ENCODE measurements around a stretch of chr12.

DNA sequence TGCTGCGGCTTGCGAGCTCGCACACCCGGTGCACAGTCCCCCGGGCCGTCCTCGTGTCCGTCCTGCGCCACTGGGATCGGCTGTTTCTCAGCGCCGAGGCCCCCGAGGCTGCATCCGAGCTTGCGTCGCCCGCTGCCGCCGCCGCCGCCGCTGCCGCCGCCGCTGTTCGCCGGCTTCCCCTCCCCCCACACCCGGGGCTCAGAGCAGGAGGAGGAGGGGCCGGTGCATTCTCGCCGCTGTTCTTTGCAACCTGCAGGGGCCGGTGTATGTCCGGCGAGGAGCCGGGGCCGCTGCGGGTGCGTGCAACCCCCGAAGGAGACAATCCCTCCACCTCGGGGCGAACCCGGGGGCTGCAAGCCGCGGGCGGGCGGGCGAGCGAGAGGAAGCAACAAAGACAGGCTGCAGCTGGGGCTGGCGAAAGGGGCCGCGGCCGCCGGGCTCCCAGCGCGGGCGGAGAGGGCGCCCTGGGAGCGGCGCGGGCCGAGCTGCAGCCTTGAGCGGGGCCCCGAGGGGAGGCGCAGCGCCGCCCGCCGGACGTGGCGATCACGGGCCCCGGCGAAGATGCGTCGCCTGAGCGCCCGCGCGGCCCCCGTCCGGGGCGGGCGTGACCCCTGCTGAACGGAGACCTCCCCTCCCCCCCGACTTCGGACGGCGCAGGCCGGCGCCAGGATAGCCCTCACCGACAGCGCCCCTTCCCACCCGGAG is 595 bp downstream of the FAM222A start:
- PRO-cap = no peak

- PRO-cap = no peak
These were observed 9.0 kb downstream of the FAM222A start for GRCh38 chr12:109722605-109723132.

GRCh38 chr12:109773308-109773821 is 59.7 kb downstream of the FAM222A start:
- PRO-cap = no peak

DNA sequence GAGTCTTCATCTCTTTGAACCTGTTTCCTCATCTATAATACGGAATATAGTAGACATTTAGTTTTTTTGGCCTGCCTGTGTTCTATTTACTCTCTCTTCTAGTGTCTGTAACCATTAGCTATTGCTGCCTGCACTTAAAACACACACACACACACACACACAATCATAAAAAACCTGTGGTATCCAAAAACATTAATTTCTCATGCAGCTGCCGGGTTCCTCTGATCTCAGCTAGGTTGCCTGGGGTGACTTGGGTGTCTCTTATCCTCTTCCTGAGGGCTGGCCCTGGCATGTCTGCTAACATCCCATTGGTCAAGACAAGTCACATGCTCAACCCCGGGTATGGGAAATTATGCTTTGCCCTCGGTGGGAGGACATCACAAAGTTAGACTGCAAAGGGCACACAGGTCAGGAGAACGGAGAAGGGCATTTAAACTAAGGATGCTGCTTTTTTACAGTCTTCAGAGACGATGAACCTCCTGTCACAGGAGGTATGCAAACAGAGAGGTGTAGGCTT is 55.7 kb downstream of the TRPV4 start:
- PRO-cap = no peak

DNA sequence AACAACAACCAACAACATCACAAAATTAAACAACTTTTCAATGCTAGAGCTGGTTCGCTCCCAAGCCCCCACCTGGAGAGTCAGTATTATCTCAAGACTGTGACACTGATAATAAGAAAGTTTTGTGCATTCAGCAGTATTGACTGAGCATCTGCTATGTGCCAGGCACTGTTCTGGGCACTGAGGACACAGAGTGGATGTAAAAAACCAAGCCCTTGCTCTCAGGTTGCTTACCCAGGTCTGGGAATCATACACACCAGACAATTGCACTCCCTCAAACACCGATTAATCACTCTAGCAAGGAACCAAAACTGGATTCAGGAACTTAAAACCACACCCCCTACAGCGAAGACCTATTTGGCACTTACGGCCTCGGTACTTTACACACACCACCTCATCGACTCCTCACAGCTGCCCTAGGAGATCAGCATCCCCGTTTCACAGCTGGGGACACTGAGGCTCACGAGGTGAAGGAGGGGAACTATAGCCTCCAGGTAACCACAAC is 1.7 kb downstream of the GLTP start:
- PRO-cap = no peak

DNA sequence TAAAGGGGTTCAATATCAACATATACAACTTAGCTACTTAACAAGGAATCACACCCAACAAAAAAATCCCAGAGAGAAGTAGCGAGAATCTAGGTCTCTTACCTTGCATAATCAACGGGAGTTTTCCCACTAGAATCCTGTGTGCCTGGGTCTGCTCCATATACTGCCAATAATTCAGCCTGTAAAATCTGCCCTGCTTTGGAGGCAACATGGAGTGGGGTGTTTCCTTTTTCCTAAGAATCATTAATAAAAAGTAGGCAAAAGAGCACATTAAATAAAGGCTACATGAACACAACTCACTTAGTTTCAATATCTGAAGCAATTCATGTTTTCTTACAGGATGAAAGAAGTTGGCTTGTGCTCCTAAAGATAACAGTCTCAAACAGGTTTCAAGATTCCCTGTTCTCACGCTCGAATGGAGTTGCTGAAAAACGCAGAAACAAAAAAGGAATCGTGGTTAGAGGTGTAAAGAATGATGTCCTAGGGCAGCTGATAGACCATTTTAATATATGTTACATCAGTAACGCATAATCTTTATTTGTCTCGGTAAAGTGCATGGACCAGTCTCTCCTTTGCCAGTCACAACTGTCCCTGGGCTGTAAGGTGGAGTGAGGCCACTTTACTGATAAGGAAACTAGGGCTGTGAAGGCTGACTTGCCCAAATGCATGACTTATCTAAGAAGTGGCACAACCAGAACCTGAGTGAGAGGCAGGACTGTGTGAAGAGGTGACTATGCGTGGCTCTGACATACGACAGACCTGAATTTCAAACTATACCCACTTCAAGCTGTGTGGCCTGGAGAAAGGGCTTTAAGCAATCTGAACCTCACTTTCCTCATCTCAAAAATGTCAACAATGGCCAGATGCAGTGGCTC is 12.7 kb downstream of the GIT2 start:
- PRO-cap = no peak

- PRO-cap = no peak
These were observed 1.6 kb downstream of the GIT2 start for GRCh38 chr12:109994386-109995098.

DNA sequence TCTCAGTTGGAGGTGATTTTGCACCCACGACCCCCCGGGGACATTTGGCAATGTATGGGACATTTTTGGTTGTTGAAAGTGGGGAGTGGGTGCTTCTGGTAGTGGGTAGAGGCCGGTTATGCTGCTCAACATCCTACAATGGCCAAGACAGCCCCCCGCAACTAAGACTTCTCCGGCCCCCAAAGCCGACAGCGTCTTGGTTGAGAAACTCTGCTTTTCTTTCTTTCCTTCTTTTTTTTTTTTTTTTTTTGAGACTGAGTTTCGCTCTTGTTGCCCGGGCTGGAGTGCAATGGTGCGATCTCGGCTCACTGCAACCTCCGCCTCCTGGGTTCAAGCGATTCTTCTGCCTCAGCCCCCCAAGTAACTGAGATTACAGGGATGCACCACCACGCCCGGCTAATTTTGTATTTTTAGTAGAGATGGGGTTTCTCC is 1.3 kb downstream of the ANKRD13A start:
- PRO-cap = no peak

GRCh38 chr12:110007959-110008427 is 8.8 kb downstream of the ANKRD13A start:
- PRO-cap = no peak

- PRO-cap = no peak
These were observed 24.4 kb downstream of the ANKRD13A start for GRCh38 chr12:110023307-110024367.

DNA sequence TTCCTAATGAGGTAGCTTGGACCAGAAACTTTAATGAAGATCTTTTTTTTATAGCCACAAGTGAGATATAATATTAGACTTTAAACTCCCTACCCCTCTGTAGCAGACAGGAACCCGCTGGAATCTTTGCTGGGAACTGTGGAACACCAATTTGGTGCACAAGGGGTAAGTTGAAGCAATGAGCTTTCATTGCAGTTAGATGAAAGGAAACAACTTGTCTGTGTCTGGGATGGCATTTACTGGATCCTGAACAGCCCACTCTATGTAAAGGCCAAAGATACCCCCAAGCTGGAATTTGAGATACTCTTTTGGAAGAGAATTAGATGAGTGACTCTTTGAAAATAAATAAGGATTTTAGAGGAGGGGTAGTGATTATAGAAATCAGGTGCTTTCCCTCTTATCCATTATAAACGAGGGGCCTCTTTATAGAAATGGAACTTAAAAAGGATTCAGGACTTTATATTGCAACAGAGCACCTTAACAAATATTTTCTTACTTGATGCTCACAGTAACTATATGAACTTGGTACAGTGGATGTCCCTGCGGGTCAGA is 20.6 kb downstream of the C12orf76 start:
- PRO-cap = no peak

DNA sequence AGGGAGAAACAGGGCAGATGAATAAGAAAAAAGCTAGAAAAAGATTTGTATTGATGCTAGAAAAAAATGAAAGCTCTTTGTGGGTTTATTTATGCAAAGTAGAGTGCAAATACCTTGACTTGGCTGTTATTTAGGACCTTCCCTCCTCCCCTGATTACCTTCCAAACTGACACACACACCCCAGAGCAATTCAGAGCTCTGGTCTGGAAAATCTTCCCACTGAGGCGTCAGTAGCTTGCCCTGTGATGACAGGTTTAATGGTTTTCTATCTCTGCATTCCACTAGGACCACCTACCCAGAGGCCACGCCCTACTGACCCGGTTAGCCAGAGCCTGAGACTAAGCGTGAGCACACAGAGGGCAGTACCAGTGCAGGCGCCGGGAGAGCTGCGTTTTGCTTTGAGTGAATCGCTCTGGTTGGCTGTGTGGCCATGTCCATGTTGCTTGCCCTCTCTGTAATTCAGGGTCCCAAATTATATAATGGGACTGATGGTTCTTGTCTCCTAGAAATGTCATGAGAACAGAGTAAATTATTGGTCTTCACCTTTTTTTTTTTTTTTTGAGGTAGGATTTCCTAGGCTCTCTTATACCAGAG is 36.2 kb upstream of the ATP2A2 start:
- PRO-cap = no peak

GRCh38 chr12:110269348-110269810 is 11.7 kb upstream of the ATP2A2 start:
- PRO-cap = no peak

GRCh38 chr12:110346130-110347038 is 57.1 kb downstream of the ANAPC7 start:
- PRO-cap = no peak

DNA sequence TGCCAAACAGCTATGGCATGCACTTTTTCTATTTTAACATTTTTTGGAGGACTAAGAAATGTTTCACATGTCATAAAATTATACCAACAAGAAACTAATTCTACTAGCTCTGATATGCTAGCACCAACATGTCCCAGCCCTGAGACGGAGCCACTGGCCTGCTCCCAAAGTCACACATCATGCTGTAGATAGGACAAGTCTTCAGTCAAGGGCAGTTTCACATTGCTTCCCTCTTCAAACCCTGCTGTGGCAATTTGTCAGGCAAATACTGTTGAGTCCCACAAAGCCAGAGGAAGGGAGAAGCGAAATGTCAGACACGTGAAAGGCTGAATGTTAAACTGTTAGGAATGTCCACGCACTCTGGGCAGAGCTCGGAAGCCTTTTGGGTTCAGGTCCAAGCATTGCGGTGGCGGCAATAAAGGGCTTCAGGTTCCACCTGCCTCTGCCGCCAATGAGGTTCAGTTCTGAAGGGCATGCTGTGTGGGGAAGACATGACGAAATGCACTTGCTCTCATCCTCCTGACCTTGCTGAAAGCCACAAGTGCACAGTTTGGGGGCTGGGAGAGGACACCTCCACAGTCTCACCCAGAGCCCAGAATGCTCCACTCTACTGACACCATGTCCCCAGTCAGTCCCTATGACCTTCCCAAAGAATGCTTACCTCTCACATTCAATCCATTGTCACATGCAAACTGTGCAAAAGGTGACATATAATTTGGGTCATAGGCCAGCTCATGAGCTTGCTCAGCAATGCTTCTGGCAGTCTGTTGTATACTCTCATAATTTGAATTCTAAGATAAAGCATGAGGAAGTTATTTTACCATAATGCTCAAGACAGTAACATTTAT is 35.6 kb downstream of the RAD9B start:
- PRO-cap = no peak

- PRO-cap = no peak
These were observed 39.6 kb downstream of the PPTC7 start for GRCh38 chr12:110543396-110544137.

GRCh38 chr12:110551084-110551283 is 32.1 kb downstream of the PPTC7 start:
- PRO-cap = no peak

GRCh38 chr12:110738506-110738911 is 4.2 kb downstream of the PPP1CC start:
- PRO-cap = no peak

DNA sequence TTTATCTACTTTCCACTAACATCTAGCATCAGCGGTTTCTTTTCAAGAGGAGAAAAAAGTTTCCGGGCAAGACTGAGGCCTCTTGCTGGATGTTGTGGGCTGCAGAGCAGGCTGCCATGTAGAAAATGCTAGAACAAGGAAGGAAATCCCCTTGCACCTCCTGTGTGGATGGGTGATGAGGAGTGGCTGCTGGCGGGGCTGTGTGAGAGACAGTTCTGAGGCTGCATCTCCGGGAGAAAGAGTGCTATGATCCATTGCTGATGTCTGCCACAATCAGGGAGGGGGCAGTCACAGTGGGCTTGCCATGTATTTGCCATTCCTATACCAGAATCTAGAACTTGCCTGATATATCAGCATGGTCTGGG is 37.8 kb upstream of the PPP1CC start:
- PRO-cap = no peak

DNA sequence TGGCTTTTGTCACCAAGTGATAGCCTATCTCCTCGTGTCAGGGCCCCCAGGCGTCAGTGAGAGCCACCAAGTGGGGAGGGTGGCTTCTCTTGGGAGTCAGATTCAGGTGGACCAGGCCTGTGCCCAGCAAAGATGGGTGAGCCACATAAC is 8.4 kb upstream of the MYL2 start:
- PRO-cap = no peak